Colic lymph node (tissue), 1 donor: ENCODE results near the genes LMX1B and GARNL3.

DNA sequence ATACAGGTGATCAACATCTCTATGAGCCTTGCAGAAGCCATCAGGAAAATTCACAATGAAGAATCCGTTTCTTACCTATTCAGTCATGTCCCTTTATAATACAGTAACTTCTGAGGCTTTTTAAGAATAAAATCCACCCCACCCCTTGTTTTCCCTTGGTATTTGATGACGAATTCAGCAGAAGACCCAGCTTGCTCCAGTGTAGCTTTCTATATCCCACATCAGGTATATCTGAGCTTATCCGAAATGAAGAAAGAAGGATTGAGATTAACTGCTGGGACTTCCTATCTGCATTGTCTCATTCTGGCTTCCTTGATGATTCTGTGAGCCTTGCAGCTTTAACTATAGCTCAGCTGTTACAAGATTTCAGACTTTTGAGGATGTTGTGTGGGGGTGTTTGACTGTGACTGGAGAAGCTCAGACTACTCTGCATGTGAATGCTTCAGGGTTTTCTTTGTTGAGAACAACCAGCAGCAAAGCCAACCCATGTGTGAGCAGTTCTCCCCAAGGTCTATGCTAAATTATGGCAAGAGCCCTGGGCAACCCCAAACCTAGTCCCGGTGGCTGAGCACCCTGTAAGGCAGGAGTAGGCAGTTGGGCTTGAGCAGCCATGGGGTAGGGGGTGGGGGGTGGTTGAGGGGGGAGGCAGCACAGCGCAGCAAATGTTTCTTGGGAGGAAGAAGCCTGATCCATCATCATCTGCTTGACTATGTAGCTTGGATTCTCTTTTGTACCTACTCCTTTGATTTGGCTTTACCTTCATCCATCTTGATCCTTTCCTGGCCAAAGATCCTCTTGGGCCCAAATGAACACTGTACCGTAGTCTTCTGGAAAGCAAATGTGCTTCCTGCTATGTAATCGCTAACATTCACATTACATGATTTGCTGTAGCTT lies 8.4 kb upstream of the SCAI start:
- PRO-cap = no peak

DNA sequence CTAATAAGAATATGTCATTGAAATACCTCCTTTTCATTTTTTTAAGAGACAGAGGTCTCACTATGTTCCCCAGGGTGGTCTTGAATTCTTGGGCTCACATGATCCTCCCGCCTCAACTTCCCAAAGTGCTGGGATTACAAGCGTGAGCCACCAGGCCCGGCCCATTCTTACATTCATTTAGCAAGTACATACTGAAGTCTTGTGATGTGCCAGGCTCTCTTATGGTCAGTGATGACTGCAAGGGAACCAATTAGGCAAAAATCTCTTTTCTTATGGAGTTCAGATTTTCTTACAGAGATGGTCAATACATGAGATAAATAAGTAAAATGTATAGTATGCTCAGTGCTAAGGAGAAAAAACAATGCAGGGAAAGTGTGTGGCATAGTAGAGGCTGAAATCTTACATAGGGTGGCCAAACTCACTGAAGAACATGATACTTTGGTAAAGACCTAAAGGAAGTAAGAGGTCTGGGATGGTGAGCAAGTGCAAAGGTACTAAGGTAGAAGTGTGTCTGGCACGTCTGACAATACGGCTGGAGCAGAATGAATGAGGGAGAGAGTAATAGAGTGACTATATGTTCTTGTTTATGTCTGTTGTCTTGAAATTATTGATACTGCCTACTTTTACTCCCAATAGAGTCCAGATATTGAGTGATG lies 27.0 kb downstream of the GAPVD1 start:
- PRO-cap = no peak

DNA sequence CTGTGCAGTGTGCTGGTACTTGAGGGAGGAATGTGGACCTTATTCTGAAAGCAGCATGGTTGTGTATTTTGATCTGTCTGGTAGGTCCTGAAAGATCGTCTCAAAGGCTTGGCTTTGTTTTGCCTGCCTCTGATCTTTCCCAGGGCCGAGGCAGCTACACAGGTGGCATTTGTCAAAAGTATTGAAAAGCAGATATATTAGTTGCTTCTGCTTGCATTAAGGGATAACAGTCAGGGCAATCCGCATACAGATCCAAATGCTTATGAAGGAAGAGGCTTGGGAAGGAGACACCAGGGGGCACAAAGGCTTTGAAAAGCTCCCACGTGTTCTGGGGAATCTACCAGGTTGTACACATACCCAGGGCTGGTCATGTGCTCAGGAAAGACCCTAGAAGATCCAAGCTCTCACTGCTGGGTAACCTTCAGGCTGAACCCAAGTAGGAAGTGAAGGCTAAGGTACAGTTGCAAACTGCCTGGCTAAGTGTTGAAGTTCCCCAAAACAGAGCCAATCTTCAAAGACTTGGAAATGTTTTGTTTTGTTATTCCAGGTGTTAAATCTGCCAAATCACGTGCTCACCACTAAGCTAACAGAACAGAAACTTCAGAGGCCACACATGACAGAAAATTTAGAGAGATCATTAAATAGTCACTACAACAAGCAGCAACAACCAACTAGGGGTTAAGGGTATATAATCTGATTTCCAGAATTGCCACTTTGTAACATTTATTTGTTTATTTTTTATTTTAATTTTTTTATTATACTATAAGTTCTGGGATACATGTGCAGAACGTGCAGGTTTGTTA lies 54.0 kb downstream of the GAPVD1 start:
- PRO-cap = no peak

GRCh38 chr9:125336160-125337176 lies 74.8 kb downstream of the GAPVD1 start:
- PRO-cap = no peak

- PRO-cap = no peak
These were observed 220.5 kb downstream of the MAPKAP1 start for GRCh38 chr9:125486157-125487315.

DNA sequence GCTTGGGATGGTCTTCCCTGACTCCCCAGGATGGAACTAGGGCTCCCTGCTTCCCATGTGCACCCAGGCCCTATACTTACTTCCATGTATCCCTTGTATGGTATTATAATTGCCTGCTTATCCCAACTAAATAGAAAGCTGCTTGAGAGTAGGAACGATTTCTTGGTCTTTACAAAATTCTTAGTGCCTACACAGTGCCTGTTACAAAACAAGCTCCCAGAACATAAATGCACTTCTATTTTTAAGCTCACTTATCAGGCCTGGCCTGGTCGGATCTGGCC lies 172.2 kb downstream of the MAPKAP1 start:
- PRO-cap = no peak

DNA sequence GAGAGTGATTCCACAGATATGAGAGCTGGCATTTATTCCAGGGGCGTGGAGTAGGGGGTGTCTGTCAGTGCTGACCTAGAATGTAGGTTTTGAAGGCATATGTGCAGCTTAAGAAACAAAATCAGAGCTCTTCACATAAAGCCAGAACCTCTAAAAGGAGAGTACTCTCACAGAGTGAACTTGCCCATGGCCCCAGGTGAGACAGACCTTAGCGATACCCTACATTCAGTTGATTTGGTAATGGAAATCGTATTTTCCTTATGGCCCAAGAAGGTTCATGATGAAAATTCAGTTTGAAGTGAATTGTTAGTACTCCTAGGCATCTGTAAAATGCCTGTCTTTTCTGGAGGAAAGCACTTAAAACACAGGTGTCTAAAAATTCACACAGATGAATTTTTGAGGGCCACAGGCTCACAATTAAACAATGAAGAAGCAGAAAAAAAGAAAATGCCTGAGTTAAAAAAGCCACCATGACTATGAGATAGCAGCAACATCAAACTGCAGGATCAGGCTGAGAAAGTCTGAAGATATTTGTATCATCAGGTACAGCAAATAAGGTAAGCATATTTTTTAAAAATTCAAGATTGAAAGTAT lies 121.4 kb downstream of the PBX3 start:
- PRO-cap = no peak

DNA sequence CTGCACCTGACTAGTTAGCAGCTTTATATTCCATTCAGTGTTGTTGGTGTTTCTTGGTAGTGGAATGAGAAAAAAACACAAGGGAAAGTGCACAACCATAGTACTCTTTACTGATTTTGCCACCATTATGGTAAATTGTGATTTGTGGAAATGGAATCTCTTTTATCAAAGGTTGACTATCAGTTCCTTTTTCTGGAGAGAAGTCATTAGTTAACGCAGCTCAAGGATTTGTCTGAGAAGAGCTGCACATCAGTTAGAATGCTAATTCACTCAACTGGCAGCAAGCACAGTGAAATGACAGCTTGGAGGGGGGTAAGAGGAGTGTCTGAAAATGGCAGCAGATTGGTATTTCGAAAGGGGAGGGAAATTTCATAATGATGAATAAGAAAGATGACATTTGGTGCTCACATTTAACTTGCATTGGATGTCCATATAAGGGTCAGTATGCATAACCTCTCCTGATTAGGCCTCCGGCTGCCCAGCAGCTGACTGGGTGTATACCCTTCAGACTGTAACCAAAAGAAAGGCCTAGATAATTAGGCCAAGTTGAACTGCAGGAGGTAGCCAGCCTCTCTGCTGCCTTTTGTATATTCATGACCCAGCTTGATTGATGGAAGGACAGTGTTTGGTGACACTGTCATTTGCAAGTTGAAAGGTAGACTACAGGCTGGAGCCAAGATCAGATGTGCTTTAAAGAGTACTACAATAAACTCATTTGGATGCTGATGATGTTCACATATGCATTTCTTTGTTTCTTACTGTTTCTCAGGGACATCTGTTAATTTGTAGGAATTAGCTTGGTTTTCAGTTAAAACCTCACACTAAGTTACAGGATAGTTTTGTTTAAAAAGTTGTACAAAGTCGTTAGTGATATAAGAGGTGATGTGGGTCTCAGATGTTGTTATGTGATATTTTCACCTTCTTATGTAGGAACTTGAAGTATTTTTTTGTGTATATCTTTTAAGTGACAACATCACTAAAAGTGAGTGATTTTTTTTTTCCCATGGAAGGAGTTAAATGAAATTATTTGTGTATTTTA lies 131.1 kb downstream of the PBX3 start:
- PRO-cap = no peak

DNA sequence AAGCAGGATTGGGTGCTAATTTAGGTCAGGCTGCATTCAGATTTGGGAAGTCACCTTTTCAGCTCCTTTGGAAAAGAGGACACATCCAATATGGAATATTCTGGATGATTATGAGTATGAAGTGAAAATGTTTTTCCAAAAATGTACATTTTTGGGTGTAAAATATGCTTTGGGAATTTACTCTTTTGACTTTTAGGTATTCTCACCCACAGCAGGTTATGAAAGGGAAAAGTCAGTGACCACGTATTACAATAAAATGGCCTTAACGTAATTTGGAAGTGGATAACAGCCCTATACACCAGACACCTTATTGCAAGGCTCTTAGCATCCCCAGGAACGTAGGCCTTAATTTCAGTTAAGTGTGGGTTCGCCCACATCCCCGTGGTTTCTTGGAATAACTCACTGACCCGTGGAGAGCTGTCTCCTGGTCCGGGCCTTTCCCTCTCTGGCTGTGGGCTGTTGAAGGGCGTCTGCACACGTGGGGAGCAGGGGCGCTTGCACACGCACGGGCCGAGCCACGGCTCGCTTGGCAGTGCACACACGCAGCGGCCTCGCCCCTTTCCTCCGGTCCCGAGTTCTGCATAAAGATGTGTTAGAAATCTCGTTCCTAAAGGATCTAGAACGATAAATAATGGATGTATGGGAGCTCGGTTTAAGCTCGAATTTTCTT lies 141.8 kb downstream of the PBX3 start:
- PRO-cap = no peak

DNA sequence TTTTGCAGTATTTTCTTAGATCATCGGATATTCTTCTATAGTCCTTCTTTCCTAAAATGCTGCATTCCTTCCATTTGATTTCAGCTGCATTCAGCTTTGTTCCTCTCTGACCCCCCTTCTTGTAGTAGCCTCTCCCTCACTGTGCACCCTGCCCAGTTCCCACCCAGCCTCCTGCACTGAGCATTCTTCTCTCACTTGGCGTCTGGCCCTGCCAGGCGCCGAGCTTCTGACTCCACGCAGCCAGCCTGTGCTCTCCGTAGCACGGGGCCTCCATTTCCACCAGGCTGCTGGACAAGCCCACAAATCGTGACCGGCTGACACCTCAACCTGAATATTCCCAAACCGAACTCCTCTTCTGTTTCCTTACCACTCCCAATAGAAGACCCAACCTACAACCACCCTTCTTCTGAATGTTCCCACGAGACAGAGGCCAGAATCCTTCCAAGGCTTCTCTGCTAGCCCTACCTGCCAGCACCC lies 40.0 kb downstream of the MVB12B start:
- PRO-cap = no peak

DNA sequence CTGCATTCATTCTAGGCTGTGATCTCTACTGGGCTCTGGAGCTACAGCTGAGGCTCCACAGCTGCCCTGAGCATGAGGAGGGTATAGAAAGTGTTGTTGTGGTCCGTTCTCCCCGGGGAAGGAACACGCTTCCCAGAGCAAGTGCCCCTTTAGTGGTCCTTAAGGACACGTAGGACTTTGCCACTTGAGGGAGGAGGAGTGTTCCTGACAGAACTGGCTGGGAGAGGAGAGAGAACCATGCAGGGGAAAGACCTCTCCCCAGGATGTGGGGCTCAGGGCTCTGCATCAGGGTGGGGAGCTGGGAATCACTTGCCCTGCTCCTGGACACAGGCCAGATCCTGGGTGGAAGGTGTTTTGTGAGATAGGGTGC lies 117.3 kb upstream of the LMX1B start:
- PRO-cap = no peak

- PRO-cap = no peak
These were observed at the start of gene LMX1B for GRCh38 chr9:126613419-126614491. Gene LMX1B (plus strand): TSS chr9:126613928.

- PRO-cap = bidirectional peak, plus-strand start at chr9:126722687, minus-strand start at chr9:126722423
These were observed 82.5 kb upstream of the ZBTB43 start for GRCh38 chr9:126722131-126722990.

DNA sequence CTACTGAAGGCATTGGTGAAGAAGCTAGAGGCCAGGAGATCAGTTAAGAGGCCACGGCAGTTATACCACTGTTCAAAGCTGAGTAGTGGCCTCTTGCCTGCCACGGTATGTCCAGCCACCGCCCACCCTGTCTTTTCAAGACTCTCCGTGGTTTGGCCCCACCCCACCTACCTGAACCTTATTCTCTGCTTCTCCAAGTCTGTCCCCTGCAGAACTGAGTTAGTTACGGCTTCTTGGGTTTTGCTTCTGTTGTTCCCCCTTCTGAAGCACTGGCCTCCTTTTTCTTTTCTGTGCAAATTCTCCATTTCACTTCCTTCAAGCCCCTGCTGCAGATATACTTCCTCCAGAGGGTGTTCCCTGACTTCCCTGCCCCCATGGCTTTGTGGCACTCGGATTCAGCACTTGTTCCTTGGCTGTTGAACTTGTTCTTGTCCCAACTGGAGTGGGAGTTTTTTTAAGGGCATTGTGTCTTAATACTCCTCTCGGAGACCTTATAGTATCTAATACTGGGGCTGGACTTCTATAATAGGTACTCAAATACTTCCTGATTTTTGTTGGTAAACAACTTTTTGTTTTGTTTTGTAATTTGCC lies 2.0 kb downstream of the ZBTB34 start:
- PRO-cap = no peak

- PRO-cap = no peak
These were observed 32.3 kb upstream of the ANGPTL2 start for GRCh38 chr9:127154629-127155183.

GRCh38 chr9:127225090-127226266 lies 39.1 kb upstream of the GARNL3 start:
- PRO-cap = unidirectional peak, plus-strand start at chr9:127225406; bidirectional peak, plus-strand start at chr9:127225614, minus-strand start at chr9:127225630

DNA sequence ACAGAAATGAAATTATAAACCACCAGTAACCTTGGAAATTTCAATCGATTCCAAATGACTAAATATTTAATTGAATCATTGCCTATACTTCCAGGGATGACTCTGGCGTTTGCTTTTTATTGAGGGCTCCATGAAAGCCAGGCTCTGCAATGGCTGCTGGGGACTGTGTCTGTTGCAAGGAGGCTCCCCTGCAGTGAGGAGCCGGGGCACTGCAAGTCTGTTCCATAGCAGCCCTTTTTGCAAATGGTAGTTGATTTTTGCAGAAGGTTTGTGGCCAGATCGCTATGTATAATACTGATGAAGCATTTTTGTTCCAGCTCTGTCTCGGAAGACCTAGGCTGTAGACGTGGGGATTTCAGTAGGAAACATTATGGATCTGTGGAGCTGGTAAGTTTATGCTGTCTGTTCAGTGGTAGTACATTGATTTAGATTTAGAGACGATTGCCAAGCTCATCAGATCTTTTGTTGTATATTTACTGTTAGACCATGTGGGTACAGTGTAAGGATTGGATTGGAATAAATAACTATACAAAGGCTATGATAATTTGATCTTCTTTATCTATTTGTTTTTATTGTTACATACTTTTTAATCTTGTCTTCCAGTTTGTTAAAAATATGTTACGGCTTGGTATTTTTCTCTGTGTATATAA lies at the start of gene GARNL3:
Gene GARNL3, plus strand, starts transcription at position 140 of the 650 bp plus-strand sequence.
- PRO-cap = no peak

GRCh38 chr9:127407341-127407862 lies 10.4 kb downstream of the SLC2A8 start:
- PRO-cap = no peak

DNA sequence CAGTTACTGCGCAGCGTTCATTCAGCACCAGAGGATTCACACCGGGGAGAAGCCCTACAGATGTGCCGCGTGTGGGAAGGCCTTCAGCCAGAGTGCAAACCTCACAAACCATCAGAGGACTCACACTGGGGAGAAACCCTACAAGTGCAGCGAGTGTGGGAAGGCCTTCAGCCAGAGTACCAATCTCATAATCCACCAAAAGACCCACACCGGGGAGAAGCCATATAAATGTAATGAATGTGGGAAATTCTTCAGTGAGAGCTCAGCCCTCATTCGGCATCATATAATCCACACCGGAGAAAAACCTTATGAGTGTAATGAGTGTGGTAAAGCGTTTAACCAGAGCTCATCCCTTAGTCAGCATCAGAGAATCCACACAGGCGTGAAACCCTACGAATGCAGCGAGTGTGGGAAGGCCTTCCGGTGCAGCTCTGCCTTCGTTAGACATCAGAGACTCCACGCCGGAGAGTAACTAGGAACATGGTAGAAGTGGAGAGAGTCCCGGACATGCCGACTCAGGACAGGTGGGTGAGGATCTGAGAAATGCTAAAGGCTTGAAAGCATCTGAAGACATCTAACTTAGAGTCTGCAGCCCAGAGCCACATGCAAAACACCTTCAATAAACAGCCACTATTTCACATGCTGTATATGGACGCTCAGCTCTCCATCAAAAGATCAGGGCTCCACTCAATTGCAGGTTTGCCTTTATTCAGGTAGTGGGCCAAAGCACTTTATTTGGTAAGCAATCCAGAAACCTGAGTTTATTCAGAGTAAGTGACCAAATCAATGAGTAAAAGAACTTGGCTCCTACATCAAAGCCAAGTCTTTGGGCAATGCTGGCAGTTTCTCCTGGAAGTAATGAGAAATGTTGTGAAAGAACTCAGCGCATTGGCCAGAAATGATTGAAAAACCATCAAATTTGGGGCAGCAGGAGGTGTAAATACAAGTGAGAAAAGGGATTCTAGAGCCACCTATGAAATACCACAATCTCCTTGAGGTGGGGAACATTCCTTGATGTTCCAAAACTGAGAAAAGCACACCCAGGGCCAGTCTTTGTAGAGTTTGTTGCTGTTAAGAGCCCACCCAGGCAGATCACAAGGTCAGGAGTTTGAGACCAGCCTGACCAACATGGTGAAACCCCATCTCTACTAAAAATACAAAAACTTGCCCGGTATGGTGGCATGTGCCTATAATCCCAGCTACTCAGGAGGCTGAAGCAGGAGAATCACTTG lies 6.1 kb downstream of the RPL12 start:
- PRO-cap = no peak

- PRO-cap = no peak
These were observed 42.3 kb downstream of the LRSAM1 start for GRCh38 chr9:127493592-127494060.